Frontal cortex (tissue), 2 donors: ENCODE results near the gene RIPOR3.

- RAMPAGE, long total RNA, result no peak
These were observed 20.4 kb downstream of the SNAI1 start for GRCh38 chr20:50003065-50003612.

GRCh38 chr20:50112079-50113028, 596 bp downstream of the UBE2V1 start:
- RAMPAGE, long total RNA, result no peak

DNA sequence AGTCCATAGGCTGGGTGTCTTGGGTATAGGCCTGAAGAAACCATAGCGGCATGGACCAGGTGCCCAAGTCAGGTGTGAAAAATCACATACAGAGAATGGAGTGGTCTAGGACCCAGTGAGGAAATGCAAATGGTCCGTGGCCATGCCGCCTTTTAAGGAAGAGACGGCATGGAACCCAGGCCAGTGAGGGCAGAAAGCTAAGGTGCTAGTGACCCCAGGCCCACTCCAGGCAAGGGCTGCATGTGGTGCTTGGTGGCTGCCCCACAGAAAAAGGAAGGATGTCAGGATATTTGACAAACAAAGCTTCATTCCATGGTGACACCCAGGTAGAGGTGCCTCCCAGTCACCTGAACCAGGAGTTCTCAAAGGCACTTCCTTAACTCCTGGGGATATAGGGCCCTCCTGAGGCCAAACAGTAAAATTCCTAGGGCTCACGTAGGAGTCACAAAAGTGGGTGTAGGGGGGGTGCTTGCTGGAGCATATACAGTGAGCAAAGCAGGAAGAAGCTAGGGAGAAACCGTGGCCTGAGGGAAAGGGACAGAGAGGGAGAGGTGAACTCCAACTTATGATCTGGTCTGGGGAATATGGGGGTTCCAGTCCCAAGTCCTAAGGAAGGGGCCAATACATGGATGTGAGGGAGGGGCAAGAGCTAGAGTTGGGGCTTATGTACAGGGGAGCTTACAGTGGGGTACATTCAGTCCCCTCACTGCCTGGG, 1.3 kb downstream of the PEDS1 start:
- RAMPAGE, long total RNA, result no peak

DNA sequence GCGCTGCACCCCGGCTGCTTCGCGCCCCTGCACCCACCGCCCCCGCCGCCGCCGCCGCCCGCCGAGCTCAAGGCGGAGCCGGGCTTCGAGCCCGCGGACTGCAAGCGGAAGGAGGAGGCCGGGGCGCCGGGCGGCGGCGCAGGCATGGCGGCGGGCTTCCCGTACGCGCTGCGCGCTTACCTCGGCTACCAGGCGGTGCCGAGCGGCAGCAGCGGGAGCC, 764 bp downstream of the CEBPB start:
- RAMPAGE, long total RNA, result no peak

GRCh38 chr20:50286448-50287091, 95.9 kb downstream of the CEBPB start:
- RAMPAGE, long total RNA, result no peak

DNA sequence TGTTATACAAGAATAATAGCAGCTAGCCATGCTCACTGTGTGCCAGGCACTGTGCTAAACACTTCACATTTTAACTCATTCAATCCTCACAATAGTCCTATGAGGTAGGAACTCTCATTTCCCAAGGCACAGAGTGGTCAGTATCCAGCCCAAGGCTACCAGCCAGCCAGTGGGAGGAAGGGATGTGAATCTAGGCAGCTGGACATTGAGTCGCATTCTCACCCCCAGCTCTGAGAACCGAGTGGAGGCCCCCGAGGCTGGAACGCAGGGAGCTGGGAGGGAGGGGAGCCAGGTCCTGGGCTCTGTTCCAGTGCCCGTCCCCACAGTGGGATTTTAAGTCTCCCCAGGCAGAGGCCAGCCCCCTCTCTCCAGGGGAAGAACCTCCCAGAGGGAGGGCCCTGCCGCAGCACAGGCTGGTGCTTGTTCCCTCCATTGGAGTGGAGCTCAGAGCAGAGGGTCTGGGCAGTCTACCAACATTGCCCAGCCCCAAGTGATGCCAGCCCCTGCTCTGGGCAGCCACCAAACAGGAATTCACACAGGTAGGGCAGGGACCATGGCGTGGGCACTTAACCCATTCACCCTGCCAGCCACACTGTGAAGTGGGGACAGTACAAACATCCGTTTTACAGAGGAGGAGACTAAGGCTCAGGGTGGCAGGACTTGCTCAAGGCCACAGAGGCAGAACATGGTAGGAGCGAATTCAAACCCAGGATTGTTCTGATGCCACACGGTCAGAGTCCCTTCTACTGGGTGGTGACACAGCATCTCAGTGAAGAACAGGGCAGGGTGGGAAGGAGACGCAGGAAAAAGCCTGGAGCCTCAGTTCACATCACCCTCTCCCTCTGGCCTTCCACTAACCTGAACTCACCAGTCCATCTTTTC, 131.4 kb downstream of the CEBPB start:
- RAMPAGE, long total RNA, result no peak

DNA sequence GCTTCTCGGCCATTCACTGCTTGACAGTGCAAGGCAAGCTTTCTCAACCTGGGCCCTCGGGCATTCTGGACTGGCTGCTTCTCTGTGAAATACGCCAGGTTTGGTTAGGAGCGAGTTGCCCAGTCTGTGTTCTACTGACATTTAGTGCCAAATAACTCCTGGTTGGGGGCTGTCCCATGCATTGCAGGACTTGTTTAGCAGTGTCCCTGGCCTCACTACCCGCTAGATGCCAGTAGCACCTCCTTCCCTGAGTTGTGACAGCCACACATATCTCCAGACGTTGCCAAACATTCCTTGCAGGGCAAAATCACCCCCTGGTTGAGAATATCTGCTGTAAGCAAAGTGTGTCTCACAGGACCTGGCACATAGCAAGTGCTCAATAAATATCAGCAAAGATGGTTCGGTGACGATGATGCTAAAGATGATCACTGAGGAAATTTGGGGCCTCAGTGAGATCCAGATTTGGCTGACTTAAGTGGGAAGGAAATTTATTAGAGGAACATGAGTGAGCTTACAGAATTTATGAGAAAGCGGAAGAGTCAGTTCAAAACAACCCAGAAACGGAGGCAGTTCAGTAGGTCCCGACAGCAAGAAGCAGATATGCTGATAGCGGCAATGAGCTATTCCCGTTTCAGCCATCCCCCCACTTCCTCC, 157.1 kb downstream of the CEBPB start:
- RAMPAGE, long total RNA, result no peak

- RAMPAGE, long total RNA, result no peak
These were observed 120.9 kb upstream of the PTPN1 start for GRCh38 chr20:50389160-50389850.

DNA sequence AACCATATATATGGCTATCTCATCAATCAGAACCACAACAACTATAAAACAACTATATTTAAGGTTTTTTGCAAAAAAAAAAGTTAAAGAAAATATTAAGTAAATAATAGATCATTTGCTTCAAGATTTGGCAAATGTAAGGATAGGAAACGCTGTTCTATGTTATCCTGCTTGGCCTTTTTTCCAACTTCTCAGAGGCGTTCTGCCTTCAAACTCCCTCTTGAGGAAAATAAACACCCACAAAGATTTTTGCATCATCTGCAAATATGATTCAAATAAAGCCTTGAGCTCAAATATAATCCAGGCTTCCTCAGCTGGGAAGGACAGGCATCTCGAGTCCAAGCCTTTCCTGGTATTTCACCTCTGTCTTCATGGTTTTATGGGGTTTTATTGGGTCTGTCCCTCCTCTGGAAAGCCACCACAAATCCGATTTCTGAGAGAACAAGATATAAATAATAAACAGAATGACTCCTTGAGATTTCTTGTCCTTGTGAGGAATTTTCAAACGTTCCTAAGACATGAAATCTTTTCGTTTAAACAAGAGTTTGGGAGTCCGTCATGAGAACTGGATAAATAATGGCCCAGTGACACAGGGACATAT, 67.6 kb upstream of the PTPN1 start:
- RAMPAGE, long total RNA, result no peak

DNA sequence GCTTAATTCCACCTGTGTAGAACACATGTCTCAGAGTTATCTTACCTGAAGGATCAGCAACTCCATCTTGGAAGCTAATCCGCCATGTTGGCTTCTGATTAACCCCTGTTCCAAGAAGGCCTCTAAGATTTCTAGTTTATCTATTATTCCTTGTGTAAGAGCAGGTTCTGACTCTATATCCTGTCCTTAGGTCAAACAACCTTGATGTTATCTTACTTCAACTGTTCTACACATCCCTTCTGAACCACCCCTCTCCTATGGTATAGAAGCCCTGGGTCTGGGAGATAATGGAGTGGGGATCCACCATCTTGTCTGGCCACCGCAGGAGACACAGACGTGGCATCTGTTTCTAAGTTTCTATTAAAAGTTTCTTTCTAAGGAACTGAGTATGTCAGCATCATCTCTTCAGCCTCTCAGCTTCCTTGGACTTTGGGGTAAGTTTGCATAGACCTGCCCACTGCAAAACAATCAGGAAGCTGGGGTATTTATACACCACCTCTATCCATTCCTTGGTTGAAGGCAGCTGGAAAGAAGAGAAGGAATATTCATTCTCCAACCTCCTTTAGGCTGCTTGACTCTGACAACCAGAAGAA, 27.6 kb upstream of the PTPN1 start:
- RAMPAGE, long total RNA, result no peak

GRCh38 chr20:50690776-50691896, at the start of gene RIPOR3:
Gene RIPOR3 (minus strand): TSS chr20:50691542.
- RAMPAGE, long total RNA, result no peak

DNA sequence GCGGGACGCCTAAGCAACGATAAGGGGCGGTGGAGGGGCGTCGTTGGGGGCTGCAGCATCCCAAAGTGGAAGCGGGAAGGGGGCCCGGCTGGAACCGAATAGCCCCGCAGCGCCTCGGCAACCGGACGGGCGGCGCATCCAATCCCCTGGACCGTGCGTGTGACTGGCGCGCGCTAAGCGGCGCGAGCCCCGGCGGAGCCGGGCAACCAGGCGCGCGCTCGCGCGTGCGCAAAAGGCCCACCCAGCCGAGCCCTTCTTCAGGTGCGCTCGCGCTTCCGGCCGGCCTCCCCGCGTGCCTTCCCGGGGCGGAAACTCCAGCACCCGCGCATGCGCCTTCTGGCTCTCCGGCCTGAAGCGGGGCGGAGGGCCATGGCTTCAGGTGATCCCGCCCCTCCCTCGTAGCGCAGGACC, 547 bp upstream of the PARD6B start:
- RAMPAGE, long total RNA, result no peak

DNA sequence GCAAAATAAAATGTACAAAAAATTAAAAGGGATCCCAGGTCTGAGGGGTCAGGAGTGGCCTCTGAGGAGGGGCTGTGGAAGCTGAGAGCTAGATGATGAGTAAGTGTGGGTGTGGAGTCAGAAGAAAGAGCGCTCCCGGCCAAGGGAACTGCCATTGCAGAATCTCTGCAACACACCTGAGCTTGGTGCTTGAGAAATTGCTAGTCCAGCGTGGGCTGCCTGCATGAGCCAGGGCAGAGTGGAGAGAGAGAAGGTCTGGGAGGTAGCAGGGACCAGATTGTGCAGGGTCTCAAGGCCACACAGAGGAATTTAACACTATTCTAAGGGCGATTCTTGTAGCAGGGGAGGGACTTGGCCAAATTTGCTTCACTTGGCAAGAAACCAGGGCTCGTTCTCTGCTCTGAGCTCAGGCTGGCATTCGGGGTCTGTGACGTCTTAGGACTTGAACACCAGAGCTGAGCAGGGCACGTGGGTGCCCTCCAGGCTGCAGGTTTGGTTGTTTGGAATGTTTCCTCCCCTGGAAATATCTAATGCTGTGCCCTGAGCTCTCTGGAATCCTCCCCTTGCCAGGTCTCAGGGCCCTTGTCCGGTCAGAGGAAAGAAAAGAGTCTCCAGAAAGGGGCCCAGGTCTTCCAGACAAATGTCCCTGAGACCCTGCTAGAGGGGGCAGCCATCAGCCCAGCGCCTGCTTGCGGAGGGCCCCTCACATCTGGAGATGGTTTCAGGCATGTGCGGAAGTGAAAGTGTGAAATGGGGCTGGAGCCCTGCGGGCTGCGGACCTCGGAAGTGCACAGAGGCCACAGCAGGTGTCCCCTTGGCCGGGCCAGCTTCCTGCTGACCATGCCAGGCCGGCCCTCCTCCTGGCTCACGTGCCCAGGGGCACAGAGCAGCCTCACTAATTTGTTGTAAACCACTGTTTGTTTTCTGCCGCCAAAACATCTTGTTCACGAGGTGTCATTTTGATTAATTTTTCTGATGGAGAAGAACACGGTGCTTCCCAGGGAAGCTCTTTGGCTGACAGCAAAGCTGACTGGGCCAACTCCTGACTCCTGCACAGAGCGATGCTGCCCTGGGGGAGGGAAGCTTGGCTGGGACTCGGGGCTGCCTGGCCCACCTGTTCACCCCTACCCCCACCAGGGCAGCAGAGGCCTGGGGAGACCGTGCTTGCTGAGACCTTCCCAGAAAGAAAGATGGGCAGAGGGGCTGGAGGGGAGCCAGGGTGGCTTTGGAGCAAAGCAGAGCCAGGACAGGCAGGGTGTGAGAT, 53.8 kb downstream of the BCAS4 start:
- RAMPAGE, long total RNA, result no peak

DNA sequence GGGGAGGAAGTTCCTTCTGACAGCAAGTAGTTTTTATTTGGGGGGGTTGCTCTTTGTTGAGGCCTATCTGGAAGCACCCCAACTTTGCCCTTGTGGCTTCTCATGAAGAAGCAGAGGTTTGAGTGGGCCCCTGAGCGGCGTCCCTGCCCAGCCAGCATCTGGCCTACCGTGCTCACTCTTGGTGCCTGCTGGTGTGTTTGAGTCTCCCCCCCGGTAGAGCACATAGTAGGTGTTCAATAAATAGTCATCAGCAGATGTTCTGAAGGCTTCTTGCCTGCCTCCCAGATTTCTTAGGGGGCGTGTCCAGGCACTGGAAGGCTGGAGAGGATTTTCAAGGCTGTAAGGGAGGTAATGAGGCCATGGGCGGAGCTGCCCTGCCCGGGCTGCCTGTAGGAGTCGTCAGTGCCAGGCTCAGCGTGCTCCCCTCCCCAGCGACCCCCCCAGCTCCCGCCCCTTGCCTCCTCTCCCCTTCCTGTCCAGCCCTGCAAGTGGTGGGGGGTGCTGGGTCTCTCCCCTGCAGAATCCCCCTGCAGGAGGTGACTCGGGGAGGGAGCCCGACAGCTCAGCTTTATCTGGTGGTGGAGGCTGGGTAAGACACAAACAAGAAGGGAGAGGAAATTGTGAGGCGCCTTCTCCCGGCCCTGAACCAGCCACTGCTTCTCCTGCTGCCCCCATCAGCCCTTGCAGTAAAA, 55.9 kb downstream of the BCAS4 start:
- RAMPAGE, long total RNA, result no peak

GRCh38 chr20:50955110-50955337, 3.3 kb downstream of the DPM1 start:
- RAMPAGE, long total RNA, result no peak

- RAMPAGE, long total RNA, result no peak
These were observed 137.6 kb downstream of the NFATC2 start for GRCh38 chr20:51404590-51405554.

DNA sequence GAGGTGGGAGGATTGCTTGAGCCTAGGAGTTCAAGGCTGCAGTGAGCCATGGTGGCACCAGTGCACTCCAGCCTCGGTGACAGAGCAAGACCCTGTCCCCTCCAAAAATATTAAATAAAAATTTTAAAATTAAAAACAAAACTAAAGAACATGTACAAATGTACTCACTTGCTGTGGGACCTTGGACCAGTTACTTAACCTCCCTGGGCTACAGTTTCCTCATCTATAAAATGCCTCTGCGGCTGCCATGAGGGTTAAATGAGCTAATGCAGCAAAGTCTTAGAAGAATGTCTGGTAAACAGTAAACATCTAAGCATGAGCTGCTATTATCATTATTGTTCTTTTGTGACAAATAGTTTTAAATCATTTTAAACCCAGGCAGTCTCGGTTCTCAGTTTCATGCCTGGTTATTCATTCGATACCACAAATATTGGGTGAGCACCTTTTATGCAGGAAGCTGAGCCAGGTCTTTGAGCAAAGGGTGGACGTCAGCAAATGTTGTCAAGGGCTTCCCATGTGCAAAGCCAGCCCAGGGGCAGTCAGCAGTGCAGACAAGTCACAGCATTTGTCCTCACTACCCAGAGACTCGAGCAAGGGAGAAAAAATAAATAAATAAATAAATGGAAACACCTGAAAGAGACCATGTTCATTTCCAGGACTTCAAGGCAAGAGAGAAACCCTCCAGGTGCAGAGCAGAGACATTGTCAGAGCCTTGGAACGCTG, 128.7 kb downstream of the NFATC2 start:
- RAMPAGE, long total RNA, result no peak

- RAMPAGE, long total RNA, result no peak
These were observed 125.0 kb downstream of the NFATC2 start for GRCh38 chr20:51417316-51418141.

- RAMPAGE, long total RNA, result no peak
These were observed 73.5 kb downstream of the NFATC2 start for GRCh38 chr20:51469051-51469467.

DNA sequence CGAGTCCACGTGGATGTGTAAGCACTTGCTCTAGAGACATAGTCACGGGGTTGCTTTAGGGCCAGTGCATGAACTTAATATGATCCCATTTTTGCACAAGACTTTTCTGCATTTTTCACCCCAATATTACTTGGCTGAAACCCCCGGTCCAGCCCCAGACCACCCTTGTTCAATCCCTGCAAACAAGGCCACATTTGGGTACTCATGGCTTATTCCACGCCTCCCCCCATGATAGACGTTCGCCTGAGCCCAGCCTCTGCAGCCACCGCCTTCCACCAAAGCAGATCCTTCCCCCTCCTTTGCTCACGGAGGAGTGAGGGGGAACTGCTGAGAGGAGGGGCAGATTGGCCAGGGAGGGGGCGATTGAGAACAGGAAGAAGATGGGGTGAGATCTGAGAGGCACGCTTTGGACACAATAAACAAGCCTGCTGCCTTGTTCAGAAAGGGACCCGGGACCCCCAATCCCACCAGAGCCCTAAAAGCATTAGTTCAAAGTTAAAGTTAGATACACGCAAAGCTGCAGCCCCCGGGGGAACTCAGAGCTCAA, 45.1 kb downstream of the NFATC2 start:
- RAMPAGE, long total RNA, result no peak